ENCODE data around the gene BAHCC1.

DNA sequence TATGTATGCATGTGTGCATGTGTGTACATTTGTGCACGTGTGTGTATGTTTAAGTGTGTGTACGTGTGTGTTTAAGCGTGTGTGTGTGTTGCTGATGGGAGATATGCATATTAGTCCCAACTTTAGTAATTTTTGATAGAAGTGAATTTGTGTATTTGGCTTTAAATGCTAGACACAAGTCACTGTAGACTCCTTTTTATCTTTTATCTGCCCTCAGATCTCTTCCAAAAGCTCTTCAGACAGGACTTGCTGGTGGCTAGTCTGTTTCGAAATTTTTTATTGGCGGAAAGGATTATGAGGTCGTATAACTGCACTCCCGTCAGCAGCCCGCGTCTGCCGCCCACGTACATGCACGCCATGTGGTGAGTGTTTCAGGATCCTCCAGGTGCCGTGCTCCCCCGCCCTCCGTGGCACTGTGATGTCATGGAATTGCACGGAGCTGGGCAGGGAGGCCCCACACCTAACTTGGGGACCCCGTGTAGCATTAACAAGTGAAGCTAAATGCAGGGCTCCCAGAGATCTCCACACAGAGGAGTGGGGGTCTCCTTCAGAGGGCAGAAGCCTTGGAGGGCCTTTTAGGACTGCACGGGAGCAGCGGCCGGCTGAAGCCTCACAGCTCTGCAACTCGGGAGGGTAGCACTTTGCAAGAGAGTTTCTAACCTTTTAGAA, 168.6 kb upstream of the CHMP6 start:
- PRO-cap = no peak
CAGE:
- cytosol, long polyA plus RNA = no peak
- long polyA plus RNA = no peak
- nucleus, long polyA plus RNA = no peak

DNA sequence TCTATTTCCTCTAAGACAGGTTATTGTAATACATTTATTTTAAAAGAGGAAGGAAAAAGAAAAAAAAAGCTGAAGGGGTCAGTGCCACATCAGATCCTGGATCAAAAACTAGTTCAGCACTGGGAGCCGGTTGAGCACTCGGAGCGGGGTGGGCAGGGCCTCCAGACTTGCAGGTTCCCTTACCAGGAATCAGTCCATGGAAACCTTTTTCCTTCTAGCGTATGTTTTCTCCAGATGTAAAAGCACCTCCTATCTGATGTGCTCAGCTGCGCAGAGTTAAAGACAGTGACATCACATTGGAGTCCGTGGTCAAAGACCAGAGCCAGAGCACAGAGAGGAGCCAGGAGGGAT, 167.1 kb upstream of the CHMP6 start:
- PRO-cap = no peak
CAGE:
- cytosol, long polyA plus RNA = no peak
- long polyA plus RNA = no peak
- nucleus, long polyA plus RNA = no peak

- PRO-cap = no peak
CAGE:
- cytosol, long polyA plus RNA = no peak
- long polyA plus RNA = no peak
- nucleus, long polyA plus RNA = no peak
Observed at GRCh38 chr17:80832878-80833662, 158.6 kb upstream of the CHMP6 start.

- PRO-cap = no peak
CAGE:
- cytosol, long polyA plus RNA = no peak
- long polyA plus RNA = no peak
- nucleus, long polyA plus RNA = no peak
Observed at GRCh38 chr17:81019238-81019646, 15.7 kb upstream of the BAIAP2 start.

- PRO-cap = no peak
CAGE:
- cytosol, long polyA plus RNA = no peak
- long polyA plus RNA = no peak
- nucleus, long polyA plus RNA = no peak
Observed at GRCh38 chr17:81023457-81023825, 11.5 kb upstream of the BAIAP2 start.

DNA sequence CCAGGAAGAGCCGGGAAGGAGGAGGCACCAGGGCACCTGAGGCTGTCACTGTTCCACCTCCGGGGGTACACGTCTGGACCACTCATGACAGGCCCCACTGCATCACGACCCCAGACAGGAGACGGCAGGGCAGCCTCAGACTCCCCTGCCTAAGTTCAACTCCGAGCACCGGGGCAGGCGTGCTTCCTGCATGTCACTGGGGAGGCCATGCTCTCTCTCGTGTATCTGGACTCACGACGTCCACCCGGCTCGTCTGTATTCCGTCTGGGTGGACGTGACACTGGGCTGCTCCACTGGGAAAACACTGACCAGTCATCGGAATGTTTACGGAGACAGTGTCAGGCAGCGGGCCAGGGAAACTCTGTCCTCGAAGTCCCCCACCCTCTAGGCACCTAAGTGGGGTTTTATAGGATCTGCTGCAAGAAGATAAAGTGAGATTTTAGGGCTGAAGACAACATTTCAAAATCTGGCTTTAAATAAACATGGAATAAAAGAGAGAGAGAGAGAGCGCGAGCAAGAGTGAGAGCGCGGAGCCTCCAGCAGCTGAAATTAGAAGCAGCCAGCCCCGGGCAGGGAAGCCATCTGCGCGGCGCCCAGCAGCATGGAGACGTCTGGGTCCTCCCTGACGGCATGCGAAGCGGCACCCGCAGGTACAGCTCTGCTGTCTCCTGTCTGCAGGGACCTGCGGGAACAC, 8.2 kb upstream of the BAIAP2 start:
- PRO-cap = no peak
CAGE:
- cytosol, long polyA plus RNA = no peak
- long polyA plus RNA = no peak
- nucleus, long polyA plus RNA = no peak

DNA sequence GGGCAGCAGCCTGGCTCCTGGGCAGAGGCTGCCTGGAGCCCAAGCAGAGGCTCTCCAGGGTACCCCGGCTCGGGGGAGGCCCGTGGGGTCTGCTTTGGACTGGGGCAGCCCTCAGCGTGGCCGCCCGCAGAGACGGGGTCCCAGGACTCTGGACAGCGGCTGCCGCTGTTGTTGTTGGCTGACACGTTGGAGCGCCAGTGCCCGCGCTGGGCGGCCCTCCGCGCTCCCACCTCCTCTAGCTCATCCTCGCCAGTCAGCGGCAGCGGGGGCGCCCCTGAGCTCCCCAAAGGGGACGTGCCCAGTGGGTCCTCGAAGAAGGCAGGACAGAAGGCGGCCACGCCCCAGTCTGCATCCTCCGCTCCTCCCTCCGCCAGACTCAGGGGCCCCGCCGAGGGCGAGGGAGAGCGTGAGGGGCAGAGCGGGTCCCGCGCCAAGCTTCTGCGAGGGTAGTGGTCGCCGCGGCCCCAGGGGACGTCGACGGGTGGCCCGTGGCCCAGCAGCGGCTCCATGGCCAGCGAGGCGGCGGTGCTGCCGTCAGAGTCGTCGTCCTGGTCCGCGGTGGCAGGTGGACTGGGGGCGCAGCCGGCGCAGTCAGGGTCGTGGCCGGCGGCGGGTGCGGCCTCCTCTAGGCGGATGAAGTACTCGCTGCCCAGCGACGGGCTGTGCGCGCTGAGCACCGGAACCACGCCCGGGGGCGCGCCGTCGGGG, 43.4 kb upstream of the PVALEF start:
- PRO-cap = no peak
CAGE:
- cytosol, long polyA plus RNA = no peak
- long polyA plus RNA = no peak
- nucleus, long polyA plus RNA = no peak

- PRO-cap = no peak
CAGE:
- cytosol, long polyA plus RNA = no peak
- long polyA plus RNA = no peak
- nucleus, long polyA plus RNA = no peak
Observed at GRCh38 chr17:81130212-81131424, 34.7 kb upstream of the PVALEF start.

GRCh38 chr17:81155241-81155440, 10.2 kb upstream of the PVALEF start:
- PRO-cap = no peak
CAGE:
- cytosol, long polyA plus RNA = no peak
- long polyA plus RNA = no peak
- nucleus, long polyA plus RNA = no peak

GRCh38 chr17:81244761-81245198, 5.7 kb downstream of the NDUFAF8 start:
- PRO-cap = no peak
CAGE:
- cytosol, long polyA plus RNA = no peak
- long polyA plus RNA = no peak
- nucleus, long polyA plus RNA = no peak

DNA sequence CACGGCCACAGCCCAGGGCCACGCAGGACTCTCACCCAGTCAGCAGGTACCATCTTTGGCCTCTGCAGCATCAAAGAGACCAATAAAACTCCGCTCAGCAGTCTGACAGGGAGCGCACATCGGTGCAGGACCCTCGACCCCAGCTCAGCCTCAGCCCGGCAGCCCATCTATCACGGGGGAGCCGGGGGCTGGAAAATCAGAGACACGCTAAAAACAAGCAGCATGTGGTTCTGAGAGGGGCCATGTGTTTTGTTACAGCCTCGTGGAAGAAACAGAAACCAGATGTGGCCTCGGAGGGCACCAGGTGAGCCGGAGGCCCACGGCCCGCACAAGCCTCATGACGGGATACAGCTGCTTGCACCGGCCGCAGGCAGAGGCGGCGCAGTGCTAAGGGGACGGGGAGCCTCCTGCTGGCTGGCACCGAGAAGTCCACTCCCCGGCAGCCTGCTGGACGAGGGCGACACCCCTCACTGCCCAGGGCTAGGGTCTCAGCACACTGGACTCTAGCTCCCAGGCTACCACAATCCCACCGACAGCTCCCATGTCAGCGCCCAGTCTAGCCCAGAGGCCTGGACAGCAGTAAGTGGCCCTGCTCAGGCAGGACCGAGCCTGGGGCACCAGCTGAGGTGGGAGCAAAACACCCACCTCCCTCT, 19.1 kb downstream of the NDUFAF8 start:
- PRO-cap = no peak
CAGE:
- cytosol, long polyA plus RNA = no peak
- long polyA plus RNA = no peak
- nucleus, long polyA plus RNA = no peak

DNA sequence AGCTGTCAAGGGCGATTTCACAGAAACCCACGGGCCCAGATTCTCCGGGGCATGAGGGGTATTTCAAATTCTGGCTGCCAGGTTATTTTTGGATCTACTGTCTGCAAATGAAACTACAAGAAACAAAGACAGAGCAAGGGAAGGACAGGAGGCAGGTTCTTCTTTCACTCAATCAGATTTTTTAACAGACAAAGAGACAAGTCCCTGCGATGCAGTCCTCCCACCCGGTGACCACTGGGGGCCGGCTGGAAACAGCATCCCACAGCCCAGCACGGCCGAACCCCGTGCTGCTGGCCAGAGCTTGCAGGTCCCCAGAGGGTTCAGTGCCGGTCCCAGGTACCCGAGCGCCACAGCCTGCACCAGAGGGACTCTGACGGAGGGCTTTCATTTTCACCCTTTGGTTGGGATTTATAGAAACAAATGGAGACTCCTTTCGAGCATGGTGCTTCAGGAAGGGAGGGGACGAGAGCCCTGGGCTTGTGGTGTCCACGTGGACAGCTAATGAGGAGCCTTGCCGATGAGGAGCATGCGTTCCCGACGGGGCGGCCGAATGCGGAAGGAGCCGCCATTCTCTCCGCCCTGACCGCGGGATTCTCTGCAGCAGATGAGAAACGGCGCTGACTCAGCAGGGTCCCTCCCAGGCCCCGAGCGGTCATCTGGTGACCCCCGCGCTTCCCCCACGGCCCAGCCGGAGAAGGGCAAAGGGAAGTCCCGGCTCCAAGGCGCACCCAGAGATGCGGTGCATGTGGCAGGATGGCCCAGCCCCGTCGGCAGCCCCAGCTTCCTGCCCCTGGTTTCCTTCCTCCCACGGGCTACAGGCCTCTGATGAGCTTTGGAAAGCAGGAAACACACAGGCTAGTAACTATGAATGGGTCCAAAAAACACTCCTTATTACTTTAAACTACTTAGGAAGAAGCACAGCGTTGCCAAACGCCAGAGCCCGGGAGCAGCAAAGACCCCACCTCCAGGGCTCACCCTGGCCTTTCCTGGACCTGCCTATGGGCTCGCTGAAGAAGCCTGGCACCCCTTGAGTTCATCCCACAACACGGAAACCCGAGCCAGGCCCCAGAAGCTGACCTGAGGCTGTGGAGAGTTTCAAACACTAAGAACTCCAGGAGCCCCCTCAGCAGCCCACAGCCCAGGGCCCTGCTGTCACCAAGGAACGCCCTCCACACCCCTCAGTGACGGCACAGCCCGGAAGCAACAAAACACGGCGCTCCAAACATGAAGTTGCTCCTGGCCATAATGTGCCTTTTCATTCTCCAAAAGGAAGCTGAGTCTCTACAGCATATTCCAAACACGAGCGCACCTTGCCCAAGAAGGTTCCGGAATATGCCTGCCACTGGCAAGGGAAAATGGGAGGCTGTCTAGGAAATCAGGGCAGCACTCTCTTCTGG, 9.6 kb downstream of the SLC38A10 start:
- PRO-cap = no peak
CAGE:
- cytosol, long polyA plus RNA = no peak
- long polyA plus RNA = no peak
- nucleus, long polyA plus RNA = no peak

DNA sequence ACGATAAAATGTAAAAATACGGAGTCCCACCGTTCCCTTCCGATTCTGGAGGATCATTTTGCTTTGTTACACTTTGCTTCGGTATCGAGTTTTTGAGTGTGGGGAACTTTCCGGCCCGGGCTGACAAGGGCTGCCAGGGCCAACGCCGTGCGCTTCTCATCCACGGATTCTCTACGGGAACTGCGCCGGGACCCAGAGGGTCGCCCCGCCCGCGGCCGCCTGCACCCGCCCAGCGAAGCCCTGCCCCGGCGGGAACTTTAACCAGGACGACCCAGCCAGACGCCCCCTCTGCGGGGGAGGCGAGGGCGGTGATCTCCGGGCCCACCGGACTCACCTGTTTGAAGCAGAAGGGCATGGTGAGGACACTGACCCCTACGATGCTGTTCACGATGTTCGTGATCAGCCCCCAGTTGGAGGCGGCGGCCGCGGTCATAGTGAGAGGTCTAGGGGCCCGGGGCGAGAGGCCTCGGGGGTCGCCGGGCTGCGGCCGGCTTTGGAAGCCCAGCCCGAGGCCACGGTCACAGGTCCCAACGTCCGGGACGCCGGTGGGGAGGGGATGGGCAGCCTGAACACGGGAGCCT, 528 bp downstream of the SLC38A10 start:
- PRO-cap = no peak
CAGE:
- cytosol, long polyA plus RNA = no peak
- long polyA plus RNA = no peak
- nucleus, long polyA plus RNA = no peak

DNA sequence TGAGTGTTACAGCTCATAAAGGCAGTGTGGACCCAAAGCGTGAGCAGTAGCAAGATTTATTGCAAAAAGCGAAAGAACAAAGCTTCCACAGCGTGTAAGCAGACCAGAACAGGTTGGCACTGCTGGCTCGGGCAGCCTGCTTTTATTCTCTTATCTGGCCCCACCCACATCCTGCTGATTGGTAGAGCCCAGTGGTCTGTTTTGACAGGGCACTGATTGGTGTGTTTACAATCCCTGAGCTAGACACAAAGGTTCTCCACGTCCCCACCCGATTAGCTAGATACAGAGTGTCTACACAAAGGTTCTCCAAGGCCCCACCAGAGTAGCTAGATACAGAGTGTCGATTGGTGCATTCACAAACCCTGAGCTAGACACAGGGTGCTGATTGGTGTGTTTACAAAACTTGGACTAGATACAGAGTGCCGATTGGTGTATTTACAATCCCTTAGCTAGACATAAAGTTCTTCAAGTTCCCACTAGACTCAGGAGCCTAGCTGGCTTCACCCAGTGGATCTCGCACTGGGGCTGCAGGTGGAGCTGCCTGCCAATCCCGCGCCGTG, 43.7 kb upstream of the BAHCC1 start:
- PRO-cap = unidirectional peak, minus-strand start at position 92 of the sequence
CAGE:
- cytosol, long polyA plus RNA = no peak
- long polyA plus RNA = no peak
- nucleus, long polyA plus RNA = no peak

GRCh38 chr17:81372042-81372803, 23.0 kb upstream of the BAHCC1 start:
- PRO-cap = no peak
CAGE:
- cytosol, long polyA plus RNA = no peak
- long polyA plus RNA = no peak
- nucleus, long polyA plus RNA = no peak

- PRO-cap = bidirectional peak, plus-strand start at chr17:81395462, minus-strand start at chr17:81395212
CAGE:
- cytosol, long polyA plus RNA = no peak
- long polyA plus RNA = no peak
- nucleus, long polyA plus RNA = start-site peak on the plus strand at chr17:81395439-81395520, 28 and 22 reads in 2 replicates
Observed at GRCh38 chr17:81394799-81395746, at the start of gene BAHCC1. Gene BAHCC1, plus strand, starts transcription at chr17:81395457.

DNA sequence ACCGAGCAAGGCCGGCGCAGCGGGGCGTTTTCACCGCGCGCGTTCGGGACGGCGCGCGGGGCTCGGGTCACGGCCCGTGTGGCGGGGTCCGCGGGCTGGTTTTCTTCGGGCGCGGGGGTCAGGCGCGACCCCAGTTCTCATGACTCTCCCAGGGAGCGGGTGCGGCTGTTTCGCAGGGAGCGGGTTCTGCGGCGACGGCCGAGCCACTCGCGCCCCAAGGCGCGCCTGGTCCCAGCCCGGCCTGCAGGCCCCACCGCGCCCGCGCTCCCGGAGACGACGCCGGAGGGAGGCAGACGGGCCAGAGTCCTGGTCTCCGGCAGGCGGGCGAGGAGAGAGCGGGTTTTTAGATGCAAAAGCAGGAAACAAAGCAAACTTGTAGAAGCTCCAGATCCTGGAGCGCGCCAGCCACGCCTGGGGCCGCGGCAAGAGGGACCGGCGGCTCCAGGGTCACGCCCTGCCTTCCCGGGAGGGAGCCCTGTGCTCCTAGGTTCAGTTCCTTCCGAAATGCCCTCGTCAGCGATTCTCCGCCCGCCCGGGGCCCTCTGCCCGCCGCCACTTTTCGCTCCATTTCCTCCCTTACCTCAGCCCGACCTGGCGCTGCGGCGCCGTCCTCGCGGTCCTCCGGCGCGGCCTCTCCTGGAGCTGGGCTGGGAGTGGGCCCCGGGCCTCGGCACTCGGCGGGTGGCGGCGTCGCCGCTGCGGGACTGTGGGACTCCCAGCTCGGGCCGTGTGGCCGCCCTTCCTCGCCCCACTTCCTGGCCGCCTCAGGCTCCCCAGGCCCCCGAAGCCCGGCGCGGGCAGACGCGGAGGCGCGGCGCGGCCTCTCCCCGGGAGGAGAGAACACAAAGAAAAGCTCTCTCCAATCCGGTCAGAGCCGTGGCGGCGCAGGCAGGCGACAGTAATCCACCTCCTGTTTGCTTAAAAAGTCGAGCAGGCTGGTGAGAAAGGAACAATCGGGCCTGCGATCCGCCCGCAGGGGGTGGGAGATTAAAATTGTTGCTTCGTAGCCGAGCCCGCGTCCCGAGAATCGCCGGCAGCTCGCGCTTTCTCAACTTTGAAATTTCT, 1.4 kb downstream of the BAHCC1 start:
- PRO-cap = bidirectional peak, plus-strand start at position 921 of the sequence, minus-strand start at position 634 of the sequence
CAGE:
- cytosol, long polyA plus RNA = no peak
- long polyA plus RNA = no peak
- nucleus, long polyA plus RNA = no peak

- PRO-cap = no peak
CAGE:
- cytosol, long polyA plus RNA = no peak
- long polyA plus RNA = no peak
- nucleus, long polyA plus RNA = no peak
Observed at GRCh38 chr17:81406351-81406946, 11.2 kb downstream of the BAHCC1 start.

DNA sequence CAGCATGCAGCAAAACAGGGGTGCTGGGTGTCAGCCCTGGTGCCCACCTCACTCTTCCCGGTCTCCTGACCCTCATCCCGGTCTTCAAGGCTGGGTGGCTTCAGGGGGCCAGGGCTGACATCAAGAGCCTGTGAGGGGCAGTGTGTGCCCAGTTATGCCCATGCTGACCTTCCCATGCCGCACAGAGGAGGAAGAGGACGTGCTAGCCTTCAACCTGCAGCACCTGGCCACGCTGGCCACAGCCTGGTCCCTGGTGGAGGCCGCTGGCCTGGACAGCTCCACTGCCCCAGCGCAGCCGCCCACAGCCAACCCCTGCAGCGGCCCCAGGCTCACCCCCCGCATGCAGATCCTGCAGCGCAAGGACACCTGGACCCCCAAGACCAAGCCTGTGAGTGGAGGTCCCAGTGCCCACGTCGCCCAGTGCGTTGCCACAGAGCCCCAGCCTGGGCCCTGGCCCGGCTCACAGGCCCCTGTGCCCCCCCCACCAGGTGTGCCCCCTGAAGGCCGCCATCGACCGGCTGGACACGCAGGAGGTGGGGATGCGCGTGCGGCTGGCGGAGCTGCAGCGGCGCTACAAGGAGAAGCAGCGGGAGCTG, 56.3 kb downstream of the BAHCC1 start:
- PRO-cap = no peak
CAGE:
- cytosol, long polyA plus RNA = no peak
- long polyA plus RNA = no peak
- nucleus, long polyA plus RNA = no peak

DNA sequence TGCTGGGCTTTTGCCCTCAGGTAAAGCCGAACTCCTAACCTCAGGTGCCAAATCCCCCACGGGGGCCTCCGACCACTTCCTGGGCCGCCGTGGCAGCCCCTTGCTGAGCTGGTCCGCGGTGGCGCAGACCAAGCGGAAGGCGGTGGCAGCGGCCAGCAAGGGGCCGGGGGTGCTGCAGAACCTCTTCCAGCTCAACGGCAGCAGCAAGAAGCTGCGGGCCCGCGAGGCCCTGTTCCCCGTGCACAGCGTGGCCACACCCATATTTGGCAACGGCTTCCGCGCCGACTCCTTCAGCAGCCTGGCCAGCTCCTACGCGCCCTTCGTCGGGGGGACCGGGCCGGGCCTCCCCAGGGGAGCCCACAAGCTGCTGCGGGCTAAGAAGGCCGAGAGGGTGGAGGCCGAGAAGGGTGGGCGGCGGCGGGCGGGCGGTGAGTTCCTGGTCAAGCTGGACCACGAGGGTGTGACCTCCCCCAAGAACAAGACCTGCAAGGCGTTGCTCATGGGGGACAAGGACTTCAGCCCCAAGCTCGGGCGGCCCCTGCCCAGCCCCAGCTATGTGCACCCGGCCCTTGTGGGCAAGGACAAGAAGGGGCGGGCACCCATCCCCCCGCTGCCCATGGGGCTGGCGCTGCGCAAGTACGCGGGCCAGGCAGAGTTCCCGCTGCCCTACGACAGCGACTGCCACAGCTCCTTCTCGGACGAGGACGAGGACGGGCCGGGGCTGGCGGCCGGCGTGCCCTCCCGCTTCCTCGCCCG, 51.6 kb downstream of the ACTG1 start:
- PRO-cap = no peak
CAGE:
- cytosol, long polyA plus RNA = no peak
- long polyA plus RNA = no peak
- nucleus, long polyA plus RNA = no peak